Karpas-422 (cell line): Measurements from ENCODE around the gene SORCS3.

DNA sequence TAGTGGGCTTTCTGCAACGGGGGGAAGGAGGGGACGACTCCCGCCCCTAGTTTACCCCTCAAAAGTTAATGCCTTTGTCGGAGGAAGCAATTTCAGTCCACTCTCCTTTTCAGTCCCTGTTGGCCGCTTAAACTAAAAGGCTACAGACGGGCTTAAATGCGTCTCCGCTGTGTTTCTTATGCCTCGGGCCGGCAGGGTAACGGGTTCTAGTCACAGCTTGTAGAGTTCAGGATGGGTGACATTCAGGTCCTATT, 285 bp downstream of the SFR1 start:
- PRO-cap, result unidirectional peak, plus-strand start at position 95 of the sequence
- RAMPAGE, long total RNA, result no peak

- PRO-cap, result no peak
- RAMPAGE, long total RNA, result no peak
These were observed 6.0 kb downstream of the GSTO2 start for GRCh38 chr10:104274627-104275841.

GRCh38 chr10:104291227-104291792, 22.3 kb downstream of the GSTO2 start:
- PRO-cap, result no peak
- RAMPAGE, long total RNA, result no peak

DNA sequence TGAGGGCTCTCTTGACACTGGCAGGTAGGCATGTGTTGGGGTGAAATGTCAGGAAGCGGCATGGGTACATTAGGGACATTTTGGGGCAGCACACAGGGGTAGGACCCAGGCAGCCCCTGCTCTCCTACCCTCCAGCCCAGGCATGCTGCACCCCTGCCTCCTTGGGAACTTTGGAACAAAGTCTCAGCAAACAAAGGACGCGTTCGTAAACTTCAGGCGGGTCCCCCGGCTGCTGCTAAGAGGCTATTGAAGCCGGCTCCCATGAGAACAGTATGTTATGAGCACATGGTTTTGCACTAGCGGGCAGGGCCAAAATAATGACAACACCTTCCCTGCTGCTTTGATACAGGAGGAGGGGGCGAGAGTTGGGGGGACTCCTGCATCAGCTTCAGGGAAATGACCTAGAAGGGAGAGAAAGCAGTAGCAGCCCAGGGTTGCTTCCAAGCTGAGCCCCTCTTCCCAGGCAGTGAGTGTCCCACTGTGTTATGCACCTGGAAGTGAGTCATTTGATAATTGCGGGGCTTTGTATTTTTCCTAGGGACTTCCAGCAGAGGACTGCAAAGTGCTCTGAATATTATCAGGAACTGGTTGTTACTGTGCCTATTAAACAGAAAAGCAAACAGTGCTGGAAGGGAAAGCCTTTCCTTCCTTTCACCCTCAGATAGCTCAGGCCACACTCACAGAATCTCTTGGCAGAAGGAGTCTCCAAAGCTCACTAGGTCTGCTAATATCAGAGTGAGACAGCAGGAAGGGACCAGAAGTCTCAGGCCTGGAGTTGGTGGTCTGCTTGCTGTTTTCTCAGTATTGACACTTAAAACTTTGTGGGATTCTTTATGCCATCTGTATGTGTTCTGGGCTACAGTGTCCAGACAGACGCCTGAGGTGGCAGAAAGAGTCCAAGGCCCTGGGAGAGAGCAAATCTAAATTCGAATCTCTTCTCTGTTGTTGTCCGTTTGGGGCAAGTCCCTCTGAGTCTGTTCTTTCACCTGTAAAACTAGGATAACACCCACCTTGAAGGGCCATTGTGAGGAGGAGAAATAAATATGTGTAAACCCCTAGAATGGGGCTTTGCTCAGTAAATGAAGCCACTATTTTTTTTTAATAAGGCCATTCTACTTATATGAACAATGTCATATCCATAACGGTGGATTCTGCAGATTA, 6.8 kb downstream of the ITPRIP start:
- PRO-cap, result no peak
- RAMPAGE, long total RNA, result no peak

- PRO-cap, result no peak
- RAMPAGE, long total RNA, result no peak
These were observed 2.8 kb downstream of the ITPRIP start for GRCh38 chr10:104335307-104336012.

- PRO-cap, result no peak
- RAMPAGE, long total RNA, result no peak
These were observed 2.2 kb downstream of the ITPRIP start for GRCh38 chr10:104336013-104336476.

- PRO-cap, result no peak
- RAMPAGE, long total RNA, result no peak
These were observed 91.9 kb downstream of the CFAP58 start for GRCh38 chr10:104445450-104445918.

- PRO-cap, result no peak
- RAMPAGE, long total RNA, result no peak
These were observed at the start of gene SORCS3 for GRCh38 chr10:104641030-104641588. TSS of gene SORCS3 (plus strand) at chr10:104641290.

DNA sequence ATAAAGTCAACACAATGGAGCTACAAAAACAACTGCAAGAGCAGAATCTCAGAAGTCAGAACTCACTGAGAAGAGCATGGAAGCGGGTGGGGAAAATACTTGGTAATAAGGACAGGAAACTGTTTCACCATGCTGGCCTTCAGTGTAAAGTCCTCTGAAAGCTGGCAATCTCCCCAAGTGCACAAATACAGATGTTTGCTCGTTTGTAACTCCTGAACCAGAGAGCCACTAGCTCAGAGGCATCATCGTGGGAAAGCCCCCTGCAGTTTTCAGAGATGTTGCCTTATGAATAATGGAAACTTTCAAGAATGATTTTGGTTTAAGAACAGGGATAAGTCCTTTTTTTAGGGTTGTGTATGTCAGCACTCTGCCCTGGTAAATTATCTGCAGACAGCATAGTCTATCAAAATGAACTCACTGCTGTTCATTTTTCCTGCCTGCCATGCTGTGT, 233.1 kb downstream of the SORCS1 start:
- PRO-cap, result no peak
- RAMPAGE, long total RNA, result no peak

DNA sequence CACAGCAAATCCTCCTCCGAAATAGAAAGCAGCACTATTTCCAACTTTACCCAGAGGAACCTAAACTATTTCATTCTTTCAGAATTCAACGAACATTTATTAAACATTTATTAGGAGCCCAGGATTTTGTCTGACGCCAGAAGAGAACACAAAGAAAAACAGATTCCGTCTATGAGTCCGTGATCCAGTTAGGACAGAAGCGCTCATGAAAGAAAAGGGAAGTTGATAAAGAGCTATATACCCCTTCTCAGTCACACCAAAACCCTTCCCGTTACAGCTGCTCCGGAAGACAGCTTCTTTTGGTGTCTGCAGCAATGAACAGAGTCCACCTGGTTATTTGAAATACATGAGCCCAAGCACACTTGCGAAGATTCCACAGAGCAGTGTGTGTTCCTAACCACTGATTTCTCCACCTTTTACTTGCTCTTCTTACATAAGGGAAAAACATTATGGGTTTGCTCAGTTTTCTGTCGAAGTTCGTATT, 206.7 kb downstream of the SORCS1 start:
- PRO-cap, result no peak
- RAMPAGE, long total RNA, result no peak

DNA sequence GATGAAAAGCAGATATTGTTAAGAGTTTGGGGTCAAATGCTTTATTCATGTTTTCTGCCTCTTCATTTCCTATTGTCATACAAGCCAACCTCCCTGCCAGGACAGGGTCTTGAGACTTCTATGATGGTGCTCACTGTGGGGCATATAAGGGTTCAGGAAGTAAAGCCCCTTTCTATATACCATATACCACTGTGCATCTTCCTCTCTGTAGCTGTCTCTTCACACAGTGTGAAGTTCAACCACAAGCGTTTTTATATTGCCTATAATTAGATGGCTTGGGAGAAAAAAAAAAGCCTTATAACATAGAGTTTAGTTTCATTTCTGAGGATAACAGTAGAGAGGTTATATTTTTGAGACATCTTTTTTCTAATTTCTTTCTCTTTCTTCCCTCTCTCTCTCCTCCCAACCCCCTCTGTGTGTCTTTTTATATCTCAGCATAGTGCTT, 389.9 kb upstream of the SORCS1 start:
- PRO-cap, result no peak
- RAMPAGE, long total RNA, result no peak

- PRO-cap, result no peak
- RAMPAGE, long total RNA, result no peak
These were observed 521.6 kb upstream of the SORCS1 start for GRCh38 chr10:107686045-107686516.

GRCh38 chr10:109429997-109430532, 493.2 kb downstream of the XPNPEP1 start:
- PRO-cap, result no peak
- RAMPAGE, long total RNA, result no peak

GRCh38 chr10:109899962-109900403, 23.3 kb downstream of the XPNPEP1 start:
- PRO-cap, result no peak
- RAMPAGE, long total RNA, result no peak

DNA sequence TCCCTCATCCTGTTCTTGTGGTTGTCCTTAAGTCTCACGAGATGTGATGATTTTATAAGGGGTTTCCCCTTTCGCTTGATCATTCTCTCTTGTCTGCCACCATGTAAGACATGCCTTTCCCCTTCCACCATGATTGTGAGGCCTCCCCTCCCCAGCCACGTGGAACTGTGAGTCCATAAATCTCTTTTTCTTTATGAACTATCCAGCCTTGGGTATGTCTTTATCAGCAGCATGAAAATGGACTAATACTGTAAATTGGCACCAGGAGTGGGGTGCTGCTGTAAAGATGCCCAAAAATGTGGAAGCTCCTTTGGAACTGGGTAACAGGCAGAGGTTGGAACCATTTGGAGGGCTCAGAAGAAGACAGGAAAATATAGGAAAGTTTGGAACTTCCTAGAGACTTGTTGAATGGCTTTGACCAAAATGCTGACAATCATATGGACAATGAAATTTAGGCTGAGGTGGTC, 40.3 kb downstream of the ADD3 start:
- PRO-cap, result no peak
- RAMPAGE, long total RNA, result no peak

GRCh38 chr10:110077424-110078036, 69.7 kb downstream of the ADD3 start:
- PRO-cap, result no peak
- RAMPAGE, long total RNA, result no peak

DNA sequence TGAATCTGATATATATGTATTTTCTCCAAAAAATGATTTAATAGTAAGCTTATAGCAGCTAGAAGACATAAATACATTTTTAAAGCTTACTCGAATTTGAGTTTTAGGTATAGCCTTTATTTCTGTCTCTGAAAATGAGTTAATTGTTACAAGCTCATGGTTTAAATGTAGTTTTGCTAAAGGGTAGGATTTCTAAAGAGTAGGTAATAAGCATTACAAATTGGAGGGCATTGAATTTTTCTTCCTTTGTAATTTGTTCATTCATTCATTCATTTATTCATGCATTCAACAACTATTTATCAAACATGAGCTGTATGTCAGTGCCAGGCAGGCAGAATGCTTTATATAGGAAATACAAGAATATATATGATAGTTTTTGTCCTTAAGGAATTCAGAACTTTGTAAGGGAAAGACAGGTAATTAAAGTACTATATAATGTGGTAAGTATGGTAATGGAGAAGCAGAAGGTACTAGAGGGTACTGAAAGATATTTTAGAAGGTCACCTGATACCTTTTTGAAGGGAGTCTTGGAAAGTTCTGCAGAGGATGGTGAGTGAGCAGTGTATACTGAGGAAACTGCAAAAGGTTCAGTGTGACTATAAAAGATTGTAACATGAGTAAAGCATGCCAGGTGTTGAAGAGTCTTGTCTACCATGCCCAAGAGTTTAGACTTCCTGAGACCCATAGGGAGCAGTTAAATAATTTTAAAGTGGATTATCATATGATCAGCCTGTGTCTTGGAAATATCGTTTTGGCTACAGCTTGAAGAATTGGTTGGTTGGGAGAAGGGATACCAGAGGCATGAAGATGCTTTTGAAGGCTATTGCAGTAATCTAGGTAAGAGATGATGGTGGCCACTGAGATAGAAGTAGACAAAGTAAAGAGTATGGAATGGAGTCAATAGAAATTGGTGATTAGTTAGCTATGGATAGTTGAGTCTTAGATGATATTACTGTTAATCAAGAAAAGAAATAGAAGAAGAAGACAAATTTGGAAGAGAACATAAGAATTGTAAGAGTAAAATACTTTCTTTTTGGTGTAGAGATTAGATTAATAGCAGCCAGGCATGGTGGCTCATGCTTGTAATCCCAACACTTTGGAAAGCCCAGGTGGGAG, 37.9 kb downstream of the MXI1 start:
- PRO-cap, result no peak
- RAMPAGE, long total RNA, result no peak

DNA sequence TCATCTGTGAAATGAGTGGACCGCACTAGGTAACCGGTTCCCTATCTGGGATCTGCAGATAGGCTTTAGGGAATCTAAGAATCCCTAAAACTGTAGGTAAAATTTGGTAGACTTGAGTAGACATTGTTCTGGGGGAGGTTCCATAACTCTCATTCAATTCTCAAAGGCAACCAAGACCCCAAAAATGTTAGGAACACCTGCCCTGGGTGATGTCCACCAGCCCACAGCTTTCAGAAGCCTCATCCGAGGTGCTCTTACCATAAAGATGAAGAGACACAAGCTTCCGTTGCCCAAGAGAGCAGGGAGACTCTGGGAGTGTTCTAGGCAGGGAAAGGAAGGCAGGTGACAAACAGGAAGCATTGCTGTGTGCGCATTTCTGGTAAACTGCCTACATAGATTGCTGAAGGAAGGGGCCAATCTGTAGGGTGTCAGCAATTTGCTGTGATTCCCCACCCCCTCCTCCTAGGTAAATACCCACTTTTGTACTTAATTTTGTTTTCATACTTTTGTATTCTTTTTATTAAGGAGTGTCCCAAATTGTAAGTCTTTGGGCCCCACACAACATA, 51.2 kb upstream of the SMNDC1 start:
- PRO-cap, result no peak
- RAMPAGE, long total RNA, result no peak

DNA sequence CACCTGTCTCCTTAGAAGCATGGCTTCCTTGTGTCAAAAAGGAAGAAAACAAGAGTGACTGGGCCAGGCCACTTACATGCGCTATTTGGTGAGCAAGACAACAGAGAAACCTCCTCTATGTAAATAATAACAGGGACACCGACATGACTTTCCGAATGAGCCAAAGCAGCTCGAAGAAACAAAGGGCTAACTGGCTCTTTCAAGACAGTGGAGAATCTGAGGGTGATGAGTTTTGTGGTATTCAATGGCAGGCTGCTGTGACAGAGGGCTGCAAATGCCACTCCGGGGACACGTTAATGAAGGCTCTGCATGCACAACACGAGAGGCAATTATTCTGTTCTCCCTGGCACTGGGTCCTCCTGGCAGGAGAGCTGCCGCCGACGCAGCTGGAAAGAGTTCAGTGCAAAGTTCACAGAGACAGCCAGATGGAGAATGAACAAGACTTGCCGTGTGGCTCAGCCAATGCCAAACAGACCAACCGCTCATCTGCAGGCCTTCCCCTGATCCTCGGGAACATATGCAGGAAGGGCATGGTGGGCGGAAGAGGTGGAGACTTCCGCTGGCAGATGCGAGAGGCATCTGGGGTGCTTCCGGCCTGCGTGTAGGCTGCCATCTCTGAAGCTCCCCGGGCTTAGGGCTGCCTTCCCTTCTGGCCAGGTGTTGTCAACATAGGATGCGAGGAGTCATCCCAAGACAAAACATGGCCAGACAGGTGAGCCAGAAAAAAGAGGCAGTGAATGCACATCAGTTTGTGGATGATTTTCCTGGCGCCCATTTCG, 59.1 kb upstream of the SMNDC1 start:
- PRO-cap, result no peak
- RAMPAGE, long total RNA, result no peak

DNA sequence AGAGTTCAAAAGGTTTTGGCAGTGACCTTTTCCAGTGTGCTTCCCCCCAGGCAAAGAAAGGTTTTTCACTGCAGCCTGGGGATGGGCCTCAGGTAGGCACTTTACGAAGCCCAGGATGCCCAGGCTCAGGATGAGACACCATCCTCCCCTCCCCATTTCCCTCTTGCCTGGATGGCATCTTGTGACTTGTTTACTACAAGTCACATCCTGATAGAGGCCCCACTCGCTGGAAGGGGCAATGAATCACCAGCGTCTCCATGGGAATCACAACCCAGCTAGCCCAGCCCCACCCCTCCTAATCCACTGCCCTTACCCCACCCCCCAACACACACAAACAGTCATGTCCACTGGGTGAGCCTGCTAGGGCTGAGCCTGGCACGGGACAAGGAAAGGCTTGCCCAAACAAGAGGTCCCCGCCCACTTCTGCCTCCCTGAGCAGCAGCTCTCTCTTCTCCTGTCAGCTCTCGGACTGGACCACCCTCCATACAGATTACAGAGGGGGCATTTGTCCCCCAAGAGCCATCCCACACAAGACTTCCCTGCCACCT, 93.9 kb upstream of the SMNDC1 start:
- PRO-cap, result no peak
- RAMPAGE, long total RNA, result no peak